ENCODE measurements around the genes RIPPLY3 and TTC3.

GRCh38 chr21:36368922-36370192 lies 15.8 kb upstream of the CHAF1B start:
- RRBS, 2 experiments: no CpG with 5 or more reads among the region's 19 CpGs
CAGE:
- cytosol, long polyA minus RNA: no peak
- cytosol, long polyA plus RNA: no peak
- long polyA plus RNA: no peak
- nucleus, long polyA minus RNA: no peak
- nucleus, long polyA plus RNA: no peak

DNA sequence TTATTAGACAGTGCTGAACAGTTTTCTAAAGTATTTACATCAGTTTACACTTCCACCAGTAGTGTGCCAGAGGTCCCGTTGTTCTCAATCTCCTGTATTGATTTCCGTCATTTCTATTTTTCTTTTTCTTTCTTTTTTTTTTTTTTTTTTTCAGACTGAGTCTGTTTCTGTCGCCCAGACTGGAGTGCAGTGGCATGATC lies 2.9 kb upstream of the CHAF1B start:
- RRBS, 2 experiments: no CpG with 5 or more reads among the region's 3 CpGs
CAGE:
- cytosol, long polyA minus RNA: no peak
- cytosol, long polyA plus RNA: no peak
- long polyA plus RNA: no peak
- nucleus, long polyA minus RNA: no peak
- nucleus, long polyA plus RNA: no peak

GRCh38 chr21:36481374-36482235 lies 1.7 kb upstream of the CLDN14 start:
- RRBS, 2 experiments: no CpG with 5 or more reads among the region's 11 CpGs
CAGE:
- cytosol, long polyA minus RNA: no peak
- cytosol, long polyA plus RNA: no peak
- long polyA plus RNA: no peak
- nucleus, long polyA minus RNA: no peak
- nucleus, long polyA plus RNA: no peak

GRCh38 chr21:36692553-36693431 lies 6.1 kb upstream of the SIM2 start:
- RRBS, 2 experiments: no CpG with 5 or more reads among the region's 65 CpGs
CAGE:
- cytosol, long polyA minus RNA: no peak
- cytosol, long polyA plus RNA: no peak
- long polyA plus RNA: no peak
- nucleus, long polyA minus RNA: no peak
- nucleus, long polyA plus RNA: no peak

GRCh38 chr21:36704985-36705697 lies 6.2 kb downstream of the SIM2 start:
- RRBS, 2 experiments: 44 to 59% methylated on average over 2 of the region's 37 CpGs
CAGE:
- cytosol, long polyA minus RNA: no peak
- cytosol, long polyA plus RNA: no peak
- long polyA plus RNA: no peak
- nucleus, long polyA minus RNA: no peak
- nucleus, long polyA plus RNA: no peak

- RRBS, 2 experiments: no CpG with 5 or more reads among the region's 16 CpGs
CAGE:
- cytosol, long polyA minus RNA: no peak
- cytosol, long polyA plus RNA: no peak
- long polyA plus RNA: no peak
- nucleus, long polyA minus RNA: no peak
- nucleus, long polyA plus RNA: no peak
These were observed 56.8 kb downstream of the HLCS start for GRCh38 chr21:36909405-36910424.

DNA sequence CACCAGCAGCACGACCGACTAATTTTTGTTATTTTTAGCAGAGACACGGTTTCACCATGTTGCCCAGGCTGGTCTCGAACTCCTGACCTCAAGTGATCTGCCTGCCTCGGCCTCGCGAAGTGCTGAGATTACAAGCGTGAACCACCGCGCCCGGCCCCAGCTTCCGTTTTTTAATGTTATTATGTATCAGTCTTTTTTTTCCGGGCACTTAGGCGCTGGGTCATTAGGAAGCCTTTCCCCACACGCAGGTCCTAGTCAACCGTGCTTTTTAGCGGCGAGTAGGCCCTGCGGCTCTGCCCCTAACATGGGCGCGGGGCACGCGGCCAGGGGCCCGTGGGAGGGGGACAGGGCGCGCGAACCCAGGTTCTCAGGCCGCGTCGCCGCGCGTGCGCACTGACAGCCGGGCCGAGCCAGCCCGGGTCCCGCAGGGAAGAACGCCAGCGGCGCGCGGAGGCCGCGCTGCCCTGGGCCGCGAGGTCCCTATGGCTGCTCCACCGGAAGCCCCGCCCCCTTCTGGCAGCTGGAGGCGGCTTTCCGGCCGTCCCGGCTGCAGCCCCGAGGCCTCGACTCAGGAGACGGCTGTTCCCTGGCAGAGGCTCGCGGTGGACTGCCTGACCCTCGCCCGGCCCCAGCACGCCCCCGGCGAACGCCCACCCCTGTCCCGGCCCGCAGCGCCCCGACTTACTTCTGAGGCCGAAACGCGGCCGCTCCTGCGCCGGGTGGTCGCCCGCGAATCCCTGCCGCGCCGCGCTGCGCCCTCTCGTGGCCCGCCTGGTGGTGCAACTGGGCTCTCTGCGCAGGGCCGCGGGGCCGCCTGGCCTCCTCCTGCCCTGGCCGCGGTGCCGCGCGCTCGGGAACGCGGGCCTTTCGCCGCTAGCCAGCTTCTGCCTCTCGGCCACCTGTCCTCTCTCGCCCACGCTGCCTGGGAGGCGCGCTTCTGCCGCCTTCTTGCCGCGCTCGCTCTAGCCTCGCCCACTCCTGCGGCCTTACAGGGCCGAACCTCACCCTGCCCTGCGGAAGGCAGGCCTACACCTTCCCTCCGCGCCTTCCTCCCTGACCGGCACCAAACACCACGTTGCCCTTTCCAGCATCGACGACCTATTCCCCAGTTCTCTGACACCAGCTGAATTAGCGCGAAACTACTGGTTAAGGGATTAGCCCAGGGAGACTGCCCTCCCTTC lies 16.6 kb upstream of the RIPPLY3 start:
- RRBS, 2 experiments: 2% methylated on average over 31 of the region's 119 CpGs
CAGE:
- cytosol, long polyA minus RNA: start-site peak on the minus strand centred at position 747 of the sequence, 37 bp wide, 97 reads
- cytosol, long polyA plus RNA: no peak
- long polyA plus RNA: start-site peak on the minus strand centred at position 739 of the sequence, 53 bp wide, 28 and 39 reads in 2 replicates
- nucleus, long polyA minus RNA: no peak
- nucleus, long polyA plus RNA: no peak

DNA sequence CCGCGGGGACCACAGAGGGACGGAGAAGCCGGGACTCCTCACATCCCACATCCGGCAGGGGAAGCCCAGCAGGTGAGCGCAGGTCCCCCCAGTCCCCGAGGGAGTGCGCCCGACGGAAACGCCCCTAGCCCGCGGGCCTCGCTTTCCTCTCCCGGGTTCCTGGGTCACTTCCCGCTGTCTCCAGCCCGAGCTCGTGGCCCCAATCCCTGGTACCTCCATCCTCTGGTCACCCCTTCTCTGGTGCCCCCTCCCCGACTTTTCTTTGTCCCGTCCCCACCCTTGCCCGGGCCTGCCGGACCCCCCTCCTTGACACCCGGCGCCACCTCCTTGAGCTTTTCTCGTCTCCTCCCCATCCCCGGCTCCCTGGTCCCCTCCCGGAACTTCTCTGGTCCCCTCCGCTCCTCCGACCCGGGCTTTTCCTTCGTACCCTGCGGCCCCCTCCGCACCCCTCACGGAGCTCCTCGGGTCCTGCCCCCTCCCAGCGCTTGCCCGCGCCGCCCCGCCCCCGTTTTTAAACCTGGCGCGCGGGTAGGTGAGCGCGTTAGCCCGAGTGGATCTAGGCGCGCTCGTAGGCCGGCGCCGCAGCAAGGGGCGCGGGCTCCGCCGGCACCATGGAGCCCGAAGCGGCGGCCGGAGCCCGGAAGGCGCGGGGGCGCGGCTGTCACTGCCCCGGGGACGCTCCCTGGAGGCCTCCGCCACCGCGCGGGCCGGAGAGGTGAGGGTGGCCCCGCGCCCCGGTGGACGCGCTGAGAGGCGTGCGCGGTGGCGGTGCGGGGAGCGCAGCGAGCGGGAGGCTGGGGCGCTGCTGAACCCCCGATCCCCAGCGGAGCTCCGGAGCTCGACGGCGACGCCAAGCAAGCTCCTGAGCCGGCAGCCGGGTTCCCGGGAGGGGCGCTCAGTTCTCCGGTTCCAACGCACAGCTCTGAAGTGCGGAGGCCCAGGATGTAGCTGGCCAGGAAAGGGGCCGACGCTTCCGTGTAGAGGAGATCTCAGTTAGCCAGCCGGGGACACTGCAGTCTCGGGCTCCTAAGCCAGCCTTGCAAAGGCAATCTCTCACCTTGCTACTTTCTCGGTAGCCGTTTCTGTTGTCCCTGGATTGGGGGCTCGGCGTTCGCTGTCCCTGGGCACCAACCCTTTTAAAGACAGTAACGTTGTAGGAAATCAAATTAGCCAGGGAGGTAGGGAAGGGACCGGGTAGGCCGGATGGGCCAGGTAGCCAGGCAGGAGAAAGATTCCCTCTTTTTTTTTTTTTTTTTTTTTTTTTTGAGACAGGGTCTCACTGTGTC lies at the start of gene RIPPLY3:
TSS of gene RIPPLY3 (plus strand) at position 541 of the 1,286 bp plus-strand sequence.
- RRBS, 2 experiments: 27% methylated on average over 39 to 40 of the region's 114 CpGs
CAGE:
- cytosol, long polyA minus RNA: start-site peak on the plus strand centred at position 529 of the sequence, 31 bp wide, 15 reads
- cytosol, long polyA plus RNA: no peak
- long polyA plus RNA: no peak
- nucleus, long polyA minus RNA: no peak
- nucleus, long polyA plus RNA: no peak

GRCh38 chr21:37009768-37010477 lies 3.4 kb downstream of the RIPPLY3 start:
- RRBS, 2 experiments: no CpG with 5 or more reads among the region's 34 CpGs
CAGE:
- cytosol, long polyA minus RNA: no peak
- cytosol, long polyA plus RNA: no peak
- long polyA plus RNA: no peak
- nucleus, long polyA minus RNA: no peak
- nucleus, long polyA plus RNA: no peak

GRCh38 chr21:37071954-37072949 lies 619 bp downstream of the PIGP start:
- RRBS, 2 experiments: no CpG with 5 or more reads among the region's 57 CpGs
CAGE:
- cytosol, long polyA minus RNA: no peak
- cytosol, long polyA plus RNA: no peak
- long polyA plus RNA: no peak
- nucleus, long polyA minus RNA: no peak
- nucleus, long polyA plus RNA: no peak

DNA sequence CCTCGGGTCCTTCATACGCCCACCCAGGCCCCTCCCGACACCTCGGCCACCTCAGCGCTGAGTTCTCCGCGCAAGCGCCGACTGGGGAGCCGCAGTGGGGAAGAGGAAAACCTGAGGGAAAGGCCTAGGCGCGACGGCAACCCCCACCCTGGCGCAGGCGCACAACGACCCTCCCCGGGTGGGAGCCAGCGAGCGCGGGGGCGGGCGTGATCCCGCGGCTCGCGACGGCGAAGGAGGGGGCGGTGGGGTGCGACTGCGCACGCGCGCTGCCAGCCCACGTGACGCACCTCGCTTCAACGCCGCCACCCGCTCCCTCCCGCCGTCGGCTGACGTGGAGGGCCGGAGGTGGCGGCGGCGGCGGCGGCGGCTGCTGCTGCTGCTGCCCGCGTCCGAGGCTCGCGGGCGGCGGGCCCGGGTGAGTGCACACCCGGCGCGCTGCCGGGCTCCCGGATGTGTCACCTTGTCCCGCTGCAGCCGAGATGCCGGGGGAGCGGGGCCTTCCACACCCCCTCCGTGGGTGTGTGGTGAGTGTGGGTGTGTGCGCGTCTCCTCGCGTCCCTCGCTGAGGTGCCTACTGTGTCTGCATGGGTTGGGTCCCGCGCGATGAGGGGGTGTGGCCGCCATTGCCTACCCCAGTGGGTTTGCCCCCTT lies at the start of gene TTC3:
TSS of gene TTC3 (plus strand) at position 305 of the 651 bp plus-strand sequence.
- RRBS, 2 experiments: 1 to 2% methylated on average over 8 to 17 of the region's 78 CpGs
CAGE:
- cytosol, long polyA minus RNA: start-site peak on the plus strand centred at position 322 of the sequence, 23 bp wide, 123 reads
- cytosol, long polyA plus RNA: start-site peak on the plus strand centred at position 357 of the sequence, 97 bp wide, 275 and 273 reads in 2 replicates
- long polyA plus RNA: start-site peak on the plus strand centred at position 405 of the sequence, 17 bp wide, 32 and 25 reads in 2 replicates; start-site peak on the plus strand centred at position 498 of the sequence, 42 bp wide, 30 and 25 reads in 2 replicates
- nucleus, long polyA minus RNA: no peak
- nucleus, long polyA plus RNA: start-site peak on the plus strand centred at position 393 of the sequence, 14 bp wide, 22 and 21 reads in 2 replicates

DNA sequence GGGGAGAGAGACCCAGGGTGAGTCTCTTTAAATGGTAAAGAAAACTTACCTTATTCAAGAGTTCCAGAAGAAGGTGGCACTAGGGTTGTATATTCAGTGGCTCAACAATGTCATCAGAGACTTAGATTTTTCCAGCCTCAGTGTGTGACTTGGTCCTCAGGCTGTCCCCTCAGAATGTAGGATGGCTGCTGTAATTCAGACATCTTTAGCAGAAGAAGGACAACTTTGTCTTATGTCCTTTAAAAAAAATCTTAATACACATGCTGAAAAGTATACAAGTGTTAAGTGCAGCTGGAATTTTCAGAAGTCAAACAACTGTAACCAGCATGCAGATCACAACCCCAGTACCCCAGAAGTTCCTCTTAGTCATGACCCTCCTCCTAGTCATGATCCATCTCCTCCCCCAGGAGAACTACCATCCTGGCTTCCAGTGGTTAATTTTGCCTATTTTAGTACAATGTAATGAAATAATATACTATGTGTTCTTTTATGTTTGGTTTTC lies 32.3 kb downstream of the TTC3 start:
CAGE:
- cytosol, long polyA minus RNA: no peak
- cytosol, long polyA plus RNA: no peak
- long polyA plus RNA: no peak
- nucleus, long polyA minus RNA: no peak
- nucleus, long polyA plus RNA: no peak

DNA sequence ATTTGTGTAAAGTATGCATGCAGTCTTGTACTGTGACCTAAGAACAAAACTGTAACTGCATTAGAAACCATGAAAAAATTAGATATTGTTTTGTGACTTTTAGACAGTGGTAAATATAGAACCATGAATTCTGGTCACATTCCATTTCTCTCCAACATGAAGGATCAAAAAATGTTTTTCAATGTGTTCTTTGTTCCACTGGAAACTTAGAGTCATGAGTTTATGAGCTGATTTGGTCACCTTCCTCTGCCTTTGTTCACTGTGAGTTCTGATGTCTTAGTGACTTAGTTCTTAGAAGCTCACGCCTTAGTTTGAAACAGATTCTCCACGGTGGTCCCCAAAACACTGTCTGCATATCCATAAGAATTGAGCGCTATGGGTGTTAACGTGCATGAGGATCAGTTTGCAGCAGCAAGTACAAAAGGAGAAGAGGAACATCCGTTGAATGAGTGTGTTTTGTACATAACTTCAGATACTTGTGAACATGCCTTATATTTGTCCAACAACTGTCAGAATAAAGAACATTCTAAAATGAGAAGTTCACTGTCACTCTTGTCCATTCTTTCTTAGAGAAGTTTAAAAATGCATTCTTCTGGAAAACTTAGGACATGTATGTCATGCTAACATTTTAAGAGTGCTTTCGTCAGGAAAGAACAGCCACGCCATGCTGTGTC lies 64.4 kb downstream of the VPS26C start:
- RRBS, 2 experiments: no CpG with 5 or more reads among the region's 7 CpGs
CAGE:
- cytosol, long polyA minus RNA: no peak
- cytosol, long polyA plus RNA: no peak
- long polyA plus RNA: no peak
- nucleus, long polyA minus RNA: no peak
- nucleus, long polyA plus RNA: no peak

- RRBS, 2 experiments: no CpG with 5 or more reads among the region's 9 CpGs
CAGE:
- cytosol, long polyA minus RNA: no peak
- cytosol, long polyA plus RNA: no peak
- long polyA plus RNA: no peak
- nucleus, long polyA minus RNA: no peak
- nucleus, long polyA plus RNA: no peak
These were observed 1.8 kb upstream of the DYRK1A start for GRCh38 chr21:37364679-37365191.

- RRBS, 2 experiments: no CpG with 5 or more reads among the region's 17 CpGs
CAGE:
- cytosol, long polyA minus RNA: no peak
- cytosol, long polyA plus RNA: no peak
- long polyA plus RNA: no peak
- nucleus, long polyA minus RNA: start-site peak on the plus strand at chr21:37379163-37379248, 48 reads
- nucleus, long polyA plus RNA: start-site peak on the plus strand at chr21:37379051-37379127, 40 and 35 reads in 2 replicates
These were observed 12.2 kb downstream of the DYRK1A start for GRCh38 chr21:37378296-37379670.

DNA sequence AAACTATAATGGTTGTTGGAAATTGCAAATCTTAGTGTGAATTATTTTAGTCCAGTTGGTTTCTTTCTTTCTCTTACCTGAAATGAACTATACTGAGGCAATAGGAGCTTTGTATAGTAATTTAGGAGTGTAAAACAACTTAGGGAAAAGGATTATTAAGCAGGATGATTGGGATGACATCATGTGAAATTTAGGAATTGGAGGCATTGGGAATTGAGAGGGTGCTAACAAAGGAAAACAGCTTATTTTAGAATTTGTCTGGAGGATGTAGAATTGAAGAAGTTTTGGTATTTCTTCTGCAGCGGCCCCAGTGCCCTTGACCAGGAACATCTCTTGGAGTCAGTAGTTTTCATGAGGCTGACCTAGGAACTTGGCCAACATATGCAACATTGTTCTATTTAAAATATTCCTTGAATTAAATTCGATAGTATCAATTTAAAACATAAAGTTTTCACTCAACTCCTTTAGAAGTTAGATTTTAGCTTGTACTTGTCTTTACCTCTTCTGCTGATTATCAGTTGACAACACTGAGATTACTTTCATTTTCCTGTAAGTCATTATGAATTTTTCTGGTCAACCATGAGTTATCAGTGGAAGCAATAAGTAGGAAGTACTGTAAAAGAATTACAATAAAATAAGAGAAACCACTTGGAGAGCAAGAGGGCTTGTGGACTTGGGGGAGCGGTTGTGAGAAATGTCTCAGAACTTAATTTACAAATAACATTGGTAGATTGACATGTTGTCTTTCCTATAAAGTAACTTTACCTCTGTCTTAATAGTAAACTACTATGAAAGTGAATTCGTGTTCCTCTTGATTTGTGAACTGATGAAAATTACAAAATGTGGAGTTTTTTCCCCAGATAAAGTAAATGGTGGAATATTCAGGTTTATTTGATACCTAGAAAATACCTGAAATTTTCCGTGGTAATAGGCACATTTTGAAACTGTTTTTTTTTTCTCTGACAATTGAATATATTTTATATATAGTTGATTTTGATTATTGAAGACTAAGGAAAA lies 52.9 kb downstream of the DYRK1A start:
- RRBS, 2 experiments: no CpG with 5 or more reads among the region's 5 CpGs
CAGE:
- cytosol, long polyA minus RNA: no peak
- cytosol, long polyA plus RNA: no peak
- long polyA plus RNA: no peak
- nucleus, long polyA minus RNA: start-site peak on the plus strand centred at position 328 of the sequence, 55 bp wide, 17 reads
- nucleus, long polyA plus RNA: no peak

GRCh38 chr21:37452935-37453668 lies 86.5 kb downstream of the DYRK1A start:
- RRBS, 2 experiments: no CpG with 5 or more reads among the region's 7 CpGs
CAGE:
- cytosol, long polyA minus RNA: no peak
- cytosol, long polyA plus RNA: no peak
- long polyA plus RNA: no peak
- nucleus, long polyA minus RNA: no peak
- nucleus, long polyA plus RNA: no peak

DNA sequence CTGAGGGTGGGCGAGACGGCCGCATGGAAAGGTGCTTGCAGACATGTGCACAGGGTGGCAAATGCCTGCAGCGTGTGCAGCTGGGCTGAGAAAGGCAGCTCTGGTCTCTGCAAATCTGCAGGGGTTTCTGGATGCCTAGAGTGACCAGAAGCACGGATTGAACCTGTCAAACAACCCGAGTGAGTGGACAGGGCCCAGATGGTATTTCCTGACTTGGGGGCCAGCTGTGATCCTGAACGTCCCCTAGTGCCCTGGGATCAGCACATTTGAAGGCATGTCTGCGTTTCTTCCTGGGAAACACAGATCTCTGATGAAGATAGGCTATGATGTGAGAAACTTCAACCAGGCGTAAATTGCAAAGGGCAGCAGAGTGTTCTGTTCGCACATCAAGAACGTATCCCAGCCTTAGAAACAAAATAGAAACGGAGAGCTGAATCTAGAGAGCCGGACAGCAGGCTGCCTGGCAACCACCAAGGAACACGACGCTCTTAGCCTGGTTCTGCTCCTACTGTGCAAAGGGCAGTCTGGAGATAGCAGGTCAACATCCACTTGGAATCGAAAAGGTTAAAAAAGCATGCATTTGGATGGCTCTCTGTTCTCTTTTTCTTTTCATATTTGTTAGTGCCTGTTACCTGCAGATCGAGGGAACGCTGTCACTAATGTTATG lies 163.0 kb downstream of the KCNJ6 start:
- RRBS, 2 experiments: no CpG with 5 or more reads among the region's 18 CpGs
CAGE:
- cytosol, long polyA minus RNA: no peak
- cytosol, long polyA plus RNA: no peak
- long polyA plus RNA: no peak
- nucleus, long polyA minus RNA: no peak
- nucleus, long polyA plus RNA: no peak

- RRBS, 2 experiments: no CpG with 5 or more reads among the region's 7 CpGs
CAGE:
- cytosol, long polyA minus RNA: no peak
- cytosol, long polyA plus RNA: no peak
- long polyA plus RNA: no peak
- nucleus, long polyA minus RNA: no peak
- nucleus, long polyA plus RNA: no peak
These were observed 15.6 kb downstream of the KCNJ15 start for GRCh38 chr21:38272245-38272839.

DNA sequence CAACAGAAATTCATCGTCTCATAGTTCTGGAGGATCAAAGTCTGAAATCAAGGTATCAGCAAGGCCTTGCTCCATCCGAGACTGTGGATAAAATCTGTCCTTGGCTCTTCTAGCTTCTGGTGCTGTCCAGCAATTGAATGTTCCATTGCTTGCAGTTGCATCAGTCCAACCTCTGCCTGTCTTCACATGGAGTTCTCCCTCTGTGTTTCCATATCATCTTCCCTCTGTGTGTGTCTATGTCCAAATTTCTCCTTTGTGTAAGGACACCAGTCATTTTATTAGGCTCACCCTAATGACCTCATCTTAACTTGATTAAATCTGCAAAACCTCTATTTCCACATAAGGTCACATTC lies 84.3 kb downstream of the ERG start:
- RRBS, 2 experiments: no CpG with 5 or more reads among the region's 2 CpGs
CAGE:
- cytosol, long polyA minus RNA: no peak
- cytosol, long polyA plus RNA: no peak
- long polyA plus RNA: no peak
- nucleus, long polyA minus RNA: no peak
- nucleus, long polyA plus RNA: no peak

Measured in HepG2 (cell line).